H9 (cell line): ENCODE measurements around the gene GOLGA6L4.

GRCh38 chr15:82950596-82951804 lies 1.5 kb downstream of the HOMER2 start:
- PRO-cap, result no peak

GRCh38 chr15:83062528-83063033 lies 4.5 kb downstream of the BTBD1 start:
- PRO-cap, result no peak

DNA sequence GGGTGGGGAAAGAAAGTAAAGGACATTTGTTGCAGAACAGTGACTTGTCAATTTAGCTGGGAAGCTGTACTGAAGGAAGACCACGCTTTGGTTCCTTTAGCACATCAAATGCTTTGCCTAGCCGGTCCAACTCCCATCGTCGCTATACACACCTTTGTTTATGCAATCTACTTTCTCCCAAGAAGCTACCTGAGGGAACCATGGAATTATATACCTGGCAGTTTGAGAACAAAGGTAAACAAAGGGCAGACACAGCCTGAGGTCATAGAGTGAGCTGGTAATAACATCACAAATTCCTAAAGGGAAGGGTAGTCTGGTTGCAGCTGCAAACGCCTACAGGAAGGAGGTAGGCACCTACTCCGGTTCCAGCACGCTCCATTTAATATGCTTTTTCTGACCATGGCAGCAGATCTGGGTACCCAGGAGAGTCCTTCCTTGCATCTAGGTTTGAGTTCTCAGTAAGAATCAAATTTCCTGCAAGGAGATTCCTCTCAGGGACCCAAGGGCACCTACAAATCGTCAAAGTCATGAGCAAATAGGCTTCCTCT lies 68.4 kb upstream of the BNC1 start:
- PRO-cap, result no peak

- PRO-cap, result no peak
These were observed 3.2 kb downstream of the ADAMTSL3 start for GRCh38 chr15:83656936-83657705.

DNA sequence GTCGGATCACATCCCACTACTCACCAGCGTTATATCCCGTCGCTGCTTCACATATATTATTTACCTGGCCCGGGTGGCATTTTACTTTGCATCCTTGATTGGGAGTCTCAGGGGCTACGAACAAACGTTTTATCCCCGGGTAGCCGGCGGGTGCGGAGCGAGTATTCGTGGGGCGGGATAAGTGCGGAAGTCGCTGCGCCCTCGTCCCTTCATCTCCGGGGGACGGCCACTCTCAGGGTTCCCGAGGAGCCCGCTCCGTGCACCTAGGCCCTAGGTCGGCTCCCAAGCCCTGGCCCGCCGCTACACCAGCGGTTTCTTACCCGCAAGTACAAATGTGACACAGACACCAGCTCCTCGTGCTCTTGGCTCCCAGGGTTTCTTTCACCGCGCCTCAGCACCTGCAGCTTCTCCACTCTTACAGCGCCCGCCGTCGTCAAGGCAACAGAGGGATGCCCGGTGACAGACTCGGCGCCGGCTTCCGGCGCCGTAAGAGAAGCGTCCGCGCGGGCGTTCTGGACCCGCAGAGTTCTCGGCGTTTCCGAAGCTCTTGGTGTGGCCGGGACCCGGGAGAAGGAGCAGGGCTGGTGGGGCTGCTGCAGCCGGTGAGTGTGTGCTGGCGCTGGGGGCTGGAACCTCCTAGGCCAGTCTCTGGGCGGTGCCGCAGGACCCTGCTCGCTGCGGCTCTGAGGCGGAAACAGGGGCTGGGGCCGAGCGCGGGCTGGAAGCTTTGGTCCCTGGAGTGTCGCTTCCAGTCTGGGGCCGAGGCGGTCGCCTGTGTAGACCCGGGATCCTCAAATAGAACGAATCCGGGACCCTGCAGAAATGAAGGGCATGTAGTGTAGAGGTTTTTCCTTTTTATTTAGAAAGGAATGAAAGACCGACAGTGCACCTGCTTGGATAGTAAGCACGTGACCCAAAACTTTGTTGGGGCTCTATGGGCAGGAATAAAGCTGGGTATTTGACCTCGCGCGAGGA lies 155.6 kb upstream of the GOLGA6L4 start:
- PRO-cap, result bidirectional peak, plus-strand start at position 523 of the sequence, minus-strand start at position 488 of the sequence

DNA sequence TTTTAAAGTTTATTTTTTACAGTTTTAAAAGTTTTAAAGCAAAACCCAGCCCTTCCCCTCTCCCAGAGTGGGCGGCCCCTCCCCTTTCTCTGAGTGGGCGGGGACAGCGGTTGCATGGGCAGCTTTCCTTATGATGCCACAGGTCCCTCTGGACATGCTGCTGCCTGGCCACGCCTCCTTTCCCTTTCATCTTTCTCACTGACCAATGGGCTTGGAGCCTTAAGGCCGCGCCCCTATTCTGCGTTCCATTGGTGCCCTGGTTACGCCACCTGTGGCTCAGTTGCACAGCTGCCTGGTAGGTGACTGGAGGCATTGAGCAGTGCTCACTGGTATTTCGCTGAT lies at the start of gene GOLGA6L4:
Gene GOLGA6L4, plus strand, starts transcription at position 279 of the 342 bp plus-strand sequence.
- PRO-cap, result no peak

GRCh38 chr15:84546175-84546682 lies 54.6 kb upstream of the ZSCAN2 start:
- PRO-cap, result no peak

- PRO-cap, result no peak
These were observed 22.7 kb downstream of the ZNF592 start for GRCh38 chr15:84770809-84771688.

GRCh38 chr15:84828150-84828942 lies 11.2 kb downstream of the ALPK3 start:
- PRO-cap, result no peak

GRCh38 chr15:84834804-84835429 lies 17.8 kb downstream of the ALPK3 start:
- PRO-cap, result no peak

DNA sequence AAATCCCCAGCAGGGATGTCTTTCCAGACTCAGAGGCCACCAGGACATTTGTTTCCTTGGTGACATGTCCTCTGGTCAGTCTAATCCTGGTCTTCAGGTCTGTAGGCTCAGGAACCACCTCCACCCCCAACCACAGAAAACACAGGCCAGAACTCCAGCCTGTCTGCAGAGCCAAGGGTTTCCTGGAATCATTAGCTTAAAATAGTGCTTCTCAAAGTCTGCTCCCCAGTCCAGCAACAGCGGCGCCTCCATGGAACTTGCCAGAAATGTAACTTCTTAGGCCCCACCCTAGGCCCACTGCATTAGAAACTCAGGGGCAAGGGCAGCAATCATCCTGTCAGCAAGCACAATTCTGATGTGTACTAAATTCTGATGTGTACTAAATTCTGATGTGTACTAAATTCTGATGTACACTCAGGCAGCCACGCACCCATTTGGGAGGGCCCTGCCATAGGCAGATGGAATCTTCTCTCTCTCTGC lies 20.0 kb downstream of the SLC28A1 start:
- PRO-cap, result no peak

GRCh38 chr15:85000888-85001417 lies 19.3 kb downstream of the PDE8A start:
- PRO-cap, result no peak

DNA sequence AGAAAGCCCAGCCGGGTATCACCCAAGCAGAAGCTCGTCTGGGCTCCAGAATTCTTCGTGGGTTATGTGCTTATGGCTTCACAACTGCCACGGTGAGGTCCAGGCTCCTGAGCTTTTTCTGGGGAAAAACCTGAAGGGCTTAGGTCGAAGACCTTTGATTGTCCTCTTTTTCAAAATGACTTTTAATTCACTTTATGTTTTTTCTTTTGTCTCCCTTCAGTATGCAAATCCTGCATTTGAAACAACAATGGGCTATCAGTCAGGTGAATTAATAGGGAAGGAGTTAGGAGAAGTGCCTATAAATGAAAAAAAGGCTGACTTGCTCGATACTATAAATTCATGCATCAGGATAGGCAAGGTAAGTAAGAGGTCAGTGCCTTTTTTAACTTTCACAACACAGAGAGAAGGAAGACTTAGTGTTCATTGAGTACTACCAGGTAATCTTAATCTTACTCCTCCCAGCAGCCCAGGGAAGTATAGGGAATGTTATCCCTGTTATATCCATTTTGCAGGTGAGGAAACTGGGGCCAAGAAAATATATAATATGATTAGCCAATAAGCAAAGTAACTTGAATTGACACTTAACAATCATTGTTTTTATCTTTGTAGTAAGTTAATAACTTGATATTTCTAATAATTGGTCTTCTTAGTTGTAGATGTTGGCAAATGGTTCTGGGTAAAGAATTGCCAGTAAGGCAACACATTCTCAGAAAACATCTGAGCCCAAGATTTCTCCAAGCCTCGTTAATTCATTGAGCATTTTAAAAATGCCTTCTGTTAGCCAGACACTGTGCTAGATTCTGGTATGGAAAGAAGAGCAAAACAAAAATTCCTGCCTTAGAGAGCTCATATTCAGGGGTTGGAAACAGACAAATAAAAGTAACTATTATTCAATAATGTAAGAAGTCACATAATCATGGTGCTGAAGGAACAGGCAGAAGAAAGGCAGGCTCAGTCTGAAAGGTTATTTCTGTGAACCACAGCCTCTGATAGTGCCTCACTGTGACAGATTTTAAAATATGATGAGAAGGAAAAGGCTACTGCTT lies 109.5 kb downstream of the PDE8A start:
- PRO-cap, result no peak

GRCh38 chr15:85403936-85404447 lies 23.6 kb downstream of the AKAP13 start:
- PRO-cap, result no peak

DNA sequence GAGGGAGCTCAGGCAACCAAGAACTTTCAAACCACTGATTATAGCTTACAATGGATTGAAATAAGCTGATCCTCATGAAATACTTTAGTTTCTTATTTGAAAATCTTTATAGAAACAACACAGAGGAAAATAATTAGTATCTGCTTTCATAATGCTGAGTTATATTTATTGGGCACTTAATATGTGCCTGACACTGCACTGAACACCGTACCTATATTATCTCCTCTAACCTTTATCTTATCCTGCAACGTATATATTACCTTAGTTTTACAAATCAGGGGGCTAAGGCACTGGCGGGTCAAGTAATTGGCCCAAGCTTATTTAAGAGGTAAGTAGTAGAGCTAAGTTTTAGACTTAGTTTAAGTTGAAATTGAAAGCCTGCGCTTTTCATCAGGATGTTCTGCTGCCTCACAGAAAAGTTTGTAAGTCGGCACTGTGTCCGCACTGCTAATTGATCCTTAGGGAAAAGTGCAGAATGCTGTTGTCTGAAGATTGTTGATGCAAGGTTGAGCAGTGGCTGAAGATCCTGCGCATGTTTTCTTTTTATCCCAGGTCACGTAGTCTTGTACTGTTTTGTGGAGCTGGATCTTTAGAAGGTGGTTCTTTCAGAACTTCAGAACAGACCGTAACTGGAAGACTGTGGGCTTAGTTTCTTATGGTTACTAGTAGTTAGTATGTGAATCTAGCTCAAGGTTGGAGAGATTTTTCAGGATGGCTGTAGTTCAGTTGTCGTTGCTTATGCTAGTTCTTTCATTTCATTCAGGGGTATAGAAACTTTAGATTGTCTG lies 32.5 kb downstream of the AKAP13 start:
- PRO-cap, result no peak

GRCh38 chr15:85414883-85415535 lies 34.6 kb downstream of the AKAP13 start:
- PRO-cap, result no peak

GRCh38 chr15:85456928-85457382 lies 76.6 kb downstream of the AKAP13 start:
- PRO-cap, result no peak

- PRO-cap, result no peak
These were observed 153.7 kb downstream of the AKAP13 start for GRCh38 chr15:85534042-85534539.

GRCh38 chr15:85589771-85590445 lies 204.8 kb downstream of the KLHL25 start:
- PRO-cap, result no peak

DNA sequence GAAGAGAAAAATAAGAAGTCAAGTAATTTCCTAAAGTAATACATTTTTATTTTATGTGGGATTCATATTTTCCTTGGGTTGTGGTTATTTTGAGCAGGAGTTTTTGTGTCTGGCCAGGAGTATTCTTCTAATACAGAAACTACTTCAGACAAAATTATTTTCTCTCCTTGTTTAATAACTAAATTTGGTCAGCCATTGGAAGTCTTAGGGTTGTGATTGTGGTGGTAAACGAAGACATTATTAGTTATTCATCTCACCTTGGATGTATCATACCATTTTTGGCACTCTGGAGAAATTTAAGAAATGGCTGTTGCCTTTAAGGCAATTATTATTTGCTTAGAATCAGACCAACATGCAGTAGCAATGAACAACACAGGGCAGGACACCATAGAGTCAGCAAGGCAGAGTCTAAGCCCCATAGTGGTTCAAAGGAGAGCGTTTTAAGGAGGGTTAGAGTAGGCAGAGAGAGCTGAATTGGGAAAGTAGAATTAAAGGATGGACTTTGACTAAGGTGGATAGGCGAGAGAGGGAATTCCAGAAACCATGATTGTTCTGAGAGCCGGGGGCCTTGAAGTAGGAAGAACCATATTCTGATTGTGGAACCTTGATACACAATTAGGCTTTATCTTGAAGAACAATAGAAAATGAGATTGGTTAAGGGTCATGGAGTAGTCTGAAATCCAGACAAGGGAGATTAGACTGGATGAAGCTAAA lies 186.4 kb downstream of the KLHL25 start:
- PRO-cap, result no peak